AG10803 (cell line): ENCODE measurements around a stretch of chr3.

DNA sequence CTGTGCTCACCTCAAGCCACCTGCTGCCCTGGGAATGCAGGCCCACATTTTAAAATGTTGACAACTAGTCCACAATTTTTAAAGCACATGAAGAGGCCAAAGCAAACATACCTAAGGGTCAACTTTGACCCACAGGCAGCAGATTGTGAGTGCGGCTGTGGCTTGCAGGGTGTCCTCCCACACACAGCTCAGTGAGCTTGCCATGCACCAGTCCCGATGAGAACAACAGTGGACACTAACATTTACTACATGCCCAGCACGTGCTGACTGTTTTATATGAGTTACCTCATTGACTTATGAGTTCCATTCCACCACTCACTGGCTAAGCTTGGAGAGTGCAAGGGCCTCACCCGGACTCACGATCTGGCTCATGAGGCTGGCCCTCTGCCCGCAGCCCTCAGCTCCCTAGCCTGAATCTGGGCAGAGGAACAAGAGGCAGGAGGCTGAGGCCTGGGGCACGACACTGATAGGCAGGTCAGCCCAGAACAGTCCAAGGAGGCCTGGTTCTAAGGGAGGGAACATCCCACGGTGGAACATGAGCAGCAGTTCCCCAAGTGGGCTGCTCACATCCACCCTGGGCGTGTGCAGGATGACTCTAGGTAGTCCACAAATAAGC lies 81.2 kb downstream of the DNAJB8 start:
- RRBS, result no CpG with 5 or more reads among the region's 9 CpGs

- RRBS, result 67% methylated on average over 1 of the region's 13 CpGs
Observed at GRCh38 chr3:128478973-128479728, 12.5 kb upstream of the DNAJB8 start.

DNA sequence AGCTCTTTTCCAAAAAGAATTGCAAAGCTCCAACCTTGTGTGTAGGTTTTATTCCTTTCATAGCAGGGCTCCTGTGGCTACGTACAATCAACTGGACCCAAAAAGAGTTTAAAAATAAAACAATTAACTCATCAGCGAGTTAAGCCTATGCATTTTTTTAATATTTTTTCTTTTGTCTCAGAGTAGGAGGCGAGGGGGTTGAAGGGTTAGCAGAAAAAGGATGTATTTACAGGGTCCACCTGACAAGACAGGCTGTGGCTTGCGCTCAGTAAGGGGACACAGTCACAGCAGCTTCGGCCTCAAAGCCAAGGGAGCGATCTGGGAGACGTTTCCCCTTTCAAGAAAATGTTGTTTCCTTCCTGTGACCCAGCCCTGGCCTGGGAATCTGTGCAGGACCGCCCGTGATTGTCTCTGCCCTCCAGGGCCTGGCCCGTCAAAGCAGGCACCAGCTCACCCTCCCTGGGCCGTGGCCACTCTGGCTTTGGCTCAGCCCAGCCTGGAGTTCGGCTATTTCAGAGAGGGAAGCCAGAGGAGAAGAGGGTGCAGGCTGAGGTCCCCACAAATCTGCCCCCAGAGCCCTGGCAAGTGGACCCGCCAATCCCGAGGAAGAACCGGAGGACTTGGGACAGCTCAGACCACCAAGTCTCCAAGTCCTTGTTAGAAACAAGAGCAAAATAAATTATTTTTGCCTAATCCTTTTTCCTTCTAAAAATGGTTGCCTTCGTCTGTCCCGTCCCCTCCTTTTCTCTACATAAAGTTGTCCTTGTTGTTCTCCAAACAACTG lies 12.8 kb downstream of the GATA2 start:
- RRBS, result no CpG with 5 or more reads among the region's 17 CpGs

DNA sequence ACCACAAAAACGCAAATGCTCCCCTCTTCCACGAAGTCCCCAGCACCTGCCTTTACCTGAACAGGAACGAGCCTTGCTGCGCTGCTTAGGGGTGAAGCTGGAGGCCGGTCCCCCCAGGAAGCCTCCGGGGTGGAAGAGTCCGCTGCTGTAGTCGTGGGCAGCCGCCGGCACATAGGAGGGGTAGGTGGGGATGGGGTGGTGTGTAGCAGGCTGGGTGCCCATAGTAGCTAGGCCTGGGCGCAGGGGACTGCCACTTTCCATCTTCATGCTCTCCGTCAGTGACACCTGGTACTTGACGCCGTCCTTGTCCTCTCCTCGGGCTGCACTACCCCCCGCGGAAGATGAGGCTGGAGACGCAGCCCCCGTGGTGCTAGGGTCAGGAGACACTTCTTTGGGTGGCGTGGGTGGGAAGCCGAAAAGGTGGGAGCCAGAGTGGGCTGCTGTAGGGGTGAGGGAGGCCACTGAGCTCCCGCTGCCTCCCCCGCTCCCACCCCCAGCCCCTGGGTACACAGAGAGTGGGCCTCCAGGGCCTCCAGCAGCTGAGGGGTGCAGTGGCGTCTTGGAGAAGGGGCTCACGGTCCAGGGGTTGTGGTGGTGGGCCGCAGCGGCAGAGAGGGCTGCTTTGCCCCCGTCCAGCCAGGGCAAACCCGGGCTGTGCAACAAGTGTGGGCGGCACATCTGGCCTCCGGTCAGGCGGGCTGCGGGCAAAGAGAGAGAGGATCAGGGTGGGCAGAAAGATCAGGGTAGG lies 7.2 kb downstream of the GATA2 start:
- RRBS, result 61% methylated on average over 3 of the region's 33 CpGs

GRCh38 chr3:128523214-128523711 lies 30.3 kb upstream of the GATA2 start:
- RRBS, result no CpG with 5 or more reads among the region's 10 CpGs

- RRBS, result no CpG with 5 or more reads among the region's 20 CpGs
Observed at GRCh38 chr3:128575638-128576293, 74.9 kb downstream of the RPN1 start.

DNA sequence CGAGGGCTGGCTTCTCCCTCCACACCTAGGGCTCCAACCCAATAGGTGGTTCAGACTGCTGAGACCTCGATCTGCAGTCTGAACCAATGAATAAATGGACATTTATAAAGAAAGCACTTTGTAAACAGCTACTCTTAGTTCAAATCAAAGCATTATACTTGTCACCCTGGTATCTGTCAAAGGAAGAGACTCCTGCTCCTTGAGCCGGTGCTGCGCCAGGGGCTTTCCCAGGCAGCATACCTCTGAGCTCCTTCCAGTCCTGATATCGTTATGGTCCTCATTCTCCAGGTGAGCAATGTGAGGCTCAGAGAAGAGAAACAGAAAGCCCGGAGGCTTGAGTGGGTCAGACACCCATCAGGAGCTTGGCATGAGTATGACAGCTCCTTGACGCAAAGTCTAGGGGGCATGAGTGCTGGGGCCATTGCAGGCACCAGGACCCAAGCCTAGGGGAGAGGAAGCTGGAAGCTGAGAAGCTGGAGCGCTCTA lies 36.9 kb downstream of the RPN1 start:
- RRBS, result no CpG with 5 or more reads among the region's 8 CpGs

GRCh38 chr3:128617503-128618454 lies 32.8 kb downstream of the RPN1 start:
- RRBS, result 2% methylated on average over 33 of the region's 64 CpGs

GRCh38 chr3:128770308-128770874 lies 44.4 kb downstream of the RAB7A start:
- RRBS, result no CpG with 5 or more reads among the region's 7 CpGs

- RRBS, result no CpG with 5 or more reads among the region's 4 CpGs
Observed at GRCh38 chr3:128797781-128798346, 71.9 kb downstream of the RAB7A start.

- RRBS, result no CpG with 5 or more reads among the region's 9 CpGs
Observed at GRCh38 chr3:128806128-128806883, 73.1 kb upstream of the ACAD9 start.

- RRBS, result no CpG with 5 or more reads among the region's 16 CpGs
Observed at GRCh38 chr3:128812975-128814243, 66.0 kb upstream of the ACAD9 start.

GRCh38 chr3:128875241-128876140 lies 3.9 kb upstream of the ACAD9 start:
- RRBS, result no CpG with 5 or more reads among the region's 13 CpGs

DNA sequence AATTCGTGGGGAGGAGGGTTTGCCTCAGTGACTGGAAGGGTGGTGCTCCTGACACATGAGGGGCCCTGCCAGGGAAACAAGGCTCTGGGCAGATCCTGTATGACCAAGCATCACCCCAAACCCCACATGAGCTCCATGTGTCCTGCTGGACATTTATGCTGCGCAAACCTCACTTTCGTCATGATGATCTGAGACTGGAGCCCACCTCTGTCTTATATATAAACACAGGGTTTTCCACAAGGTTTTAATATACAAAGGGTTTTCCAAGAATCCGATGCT lies 19.9 kb downstream of the EFCC1 start:
- RRBS, result no CpG with 5 or more reads among the region's 4 CpGs

DNA sequence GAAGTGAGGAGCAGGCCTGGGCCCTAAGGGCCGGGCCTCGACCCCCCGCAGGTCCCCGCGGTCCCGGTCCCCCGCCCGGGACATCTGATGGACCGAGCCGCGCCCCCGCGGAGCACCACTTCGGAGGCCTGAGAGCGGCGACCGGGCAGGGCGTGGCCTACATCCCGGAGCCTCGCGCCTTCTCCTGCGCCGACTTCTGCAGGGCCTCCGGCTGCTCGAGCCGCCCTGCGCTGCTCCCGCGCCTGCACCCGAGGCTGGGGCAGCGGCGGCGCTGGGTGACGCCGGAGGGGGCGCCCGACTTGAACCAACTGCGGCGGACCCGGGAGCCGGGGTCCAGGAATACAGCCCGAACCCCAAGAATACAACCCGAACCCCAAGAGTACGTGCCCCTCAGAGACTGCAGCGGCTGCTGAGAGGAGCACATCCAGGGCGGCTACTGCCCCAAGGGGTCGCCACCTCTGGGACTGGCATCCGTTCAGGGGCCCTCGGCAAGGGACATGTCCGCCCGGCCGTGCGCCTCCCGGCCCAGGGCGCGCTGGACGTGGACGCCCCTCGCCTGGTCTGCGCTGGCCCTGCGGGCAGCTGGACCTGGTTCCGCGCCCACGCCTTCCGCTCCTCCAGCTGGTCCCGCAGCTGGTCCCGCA lies 14.8 kb upstream of the GP9 start:
- RRBS, result 5% methylated on average over 32 of the region's 67 CpGs

DNA sequence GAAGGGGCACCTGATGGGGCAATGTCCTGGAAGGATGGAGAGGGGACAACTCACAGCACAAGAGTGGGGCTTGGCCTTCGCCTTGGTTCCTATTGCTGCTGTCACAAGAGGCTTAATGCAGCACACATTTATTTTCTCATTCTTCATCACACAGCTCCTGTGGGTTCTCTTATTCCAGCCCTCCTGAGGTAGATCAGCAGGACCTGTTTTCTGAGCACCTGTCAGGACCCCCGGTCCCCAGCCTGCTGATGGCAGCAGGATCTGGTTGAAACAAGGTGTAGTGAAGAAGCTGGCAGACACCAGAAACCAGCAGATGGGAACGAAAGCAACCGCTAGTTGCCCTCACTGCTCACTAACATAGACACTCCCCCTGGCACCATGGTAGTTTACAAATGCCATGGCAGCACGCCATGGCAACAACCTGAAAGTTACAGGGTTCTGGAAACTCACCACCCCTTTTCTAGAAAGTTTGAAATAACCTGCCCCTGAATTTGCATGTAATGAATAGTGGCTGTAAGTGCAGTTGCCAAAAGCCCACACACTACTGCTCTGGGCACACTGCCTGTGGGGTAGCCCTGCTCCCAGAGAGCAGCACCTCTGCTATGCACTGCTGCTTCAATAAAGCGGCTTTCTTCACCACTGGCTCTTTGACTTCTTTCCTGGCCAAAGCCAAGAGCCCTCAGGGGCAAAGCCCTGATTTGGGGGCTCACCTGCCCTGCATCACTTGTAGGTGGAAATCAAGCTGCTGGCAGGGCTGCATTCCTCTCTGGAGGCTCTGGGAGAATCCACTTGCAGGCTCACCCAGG lies 2.2 kb upstream of the GP9 start:
- RRBS, result no CpG with 5 or more reads among the region's 6 CpGs

DNA sequence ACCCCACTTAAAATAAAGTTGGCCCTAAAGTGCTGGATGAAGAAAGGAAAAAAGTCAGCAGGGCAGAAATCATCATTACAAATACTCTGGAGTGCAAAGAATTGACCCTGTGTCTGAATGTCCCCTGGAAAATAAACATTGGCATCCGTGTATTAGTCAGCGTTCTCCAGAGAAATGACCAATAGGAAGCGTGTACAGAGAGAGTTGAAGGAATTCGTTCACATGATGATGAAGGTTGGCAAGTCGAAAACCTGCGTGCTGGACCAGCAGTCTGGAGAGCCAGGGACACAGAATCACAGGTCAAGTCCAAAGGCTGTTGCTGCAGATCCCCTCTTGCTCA lies 16.6 kb downstream of the GP9 start:
- RRBS, result no CpG with 5 or more reads among the region's 6 CpGs

DNA sequence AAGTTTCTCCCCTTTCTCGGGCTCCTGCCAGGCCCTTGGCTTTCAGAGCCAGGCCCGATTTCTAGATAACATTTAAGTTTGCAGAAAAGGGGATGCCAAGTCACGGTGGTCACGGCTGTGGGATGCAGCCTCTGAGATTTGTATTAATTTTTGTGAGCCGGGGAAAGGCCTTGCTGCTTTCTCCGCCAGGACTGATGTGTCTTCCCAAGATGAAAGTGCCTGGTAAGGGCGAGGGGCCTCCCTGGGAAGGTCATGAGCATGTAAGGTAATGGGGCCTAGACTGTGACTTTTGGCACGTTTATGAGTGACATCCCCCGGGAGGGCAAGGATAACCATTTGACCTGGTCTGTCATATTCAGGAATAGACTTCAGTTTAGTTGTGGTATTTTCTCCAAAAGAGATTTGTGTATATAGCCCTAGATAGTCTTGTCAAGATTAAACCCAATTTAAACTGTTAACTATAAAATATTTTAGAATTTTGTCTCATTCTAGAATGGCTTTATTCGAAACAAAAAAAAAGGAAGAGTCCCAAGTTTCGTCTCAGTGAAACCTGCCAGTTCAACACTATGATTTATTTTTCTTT lies 646 bp upstream of the CNBP start:
- RRBS, result no CpG with 5 or more reads among the region's 11 CpGs

DNA sequence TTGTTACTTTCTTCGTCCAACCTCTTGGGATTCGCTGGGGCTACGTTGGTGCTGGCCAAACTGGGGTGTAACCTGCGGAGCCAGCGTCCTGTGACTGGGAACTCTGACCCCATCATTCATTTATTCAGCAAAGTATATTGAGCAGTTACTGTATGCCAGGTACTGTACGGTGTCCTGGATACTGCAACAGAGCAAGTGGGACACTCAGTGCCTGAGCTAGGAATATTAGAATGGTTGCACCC lies 551 bp downstream of the COPG1 start:
- RRBS, result no CpG with 5 or more reads among the region's 6 CpGs

GRCh38 chr3:129276554-129276753 lies 2.2 kb upstream of the HMCES start:
- RRBS, result no CpG with 5 or more reads among the region's 2 CpGs